Keratinocyte (primary cell): ENCODE data around the gene NTMT1.

DNA sequence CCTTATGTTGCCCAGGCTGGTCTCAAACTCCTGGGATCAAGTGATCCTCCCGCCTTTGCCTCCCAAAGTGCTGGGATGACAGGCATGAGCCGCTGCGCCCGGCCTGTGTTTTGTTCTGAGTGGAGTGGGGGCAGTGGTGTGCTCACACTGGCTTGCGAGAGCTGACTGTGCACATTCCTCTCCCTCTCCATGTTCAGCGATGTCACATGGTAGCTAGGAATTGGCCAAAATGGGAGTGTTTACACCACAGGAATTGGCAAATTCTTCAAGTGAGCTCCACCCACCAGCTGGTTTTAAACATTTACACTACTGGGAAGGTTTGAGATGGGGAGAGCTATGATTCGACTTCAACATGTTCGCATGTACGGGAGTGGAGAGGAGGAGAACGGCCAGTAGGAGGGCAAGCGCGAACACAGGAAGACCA lies 16.8 kb downstream of the IER5L start:
CAGE:
- cytosol, long polyA minus RNA: no peak
- cytosol, long polyA plus RNA: no peak
- long polyA plus RNA: no peak
- nucleus, long polyA minus RNA: no peak
- nucleus, long polyA plus RNA: no peak

DNA sequence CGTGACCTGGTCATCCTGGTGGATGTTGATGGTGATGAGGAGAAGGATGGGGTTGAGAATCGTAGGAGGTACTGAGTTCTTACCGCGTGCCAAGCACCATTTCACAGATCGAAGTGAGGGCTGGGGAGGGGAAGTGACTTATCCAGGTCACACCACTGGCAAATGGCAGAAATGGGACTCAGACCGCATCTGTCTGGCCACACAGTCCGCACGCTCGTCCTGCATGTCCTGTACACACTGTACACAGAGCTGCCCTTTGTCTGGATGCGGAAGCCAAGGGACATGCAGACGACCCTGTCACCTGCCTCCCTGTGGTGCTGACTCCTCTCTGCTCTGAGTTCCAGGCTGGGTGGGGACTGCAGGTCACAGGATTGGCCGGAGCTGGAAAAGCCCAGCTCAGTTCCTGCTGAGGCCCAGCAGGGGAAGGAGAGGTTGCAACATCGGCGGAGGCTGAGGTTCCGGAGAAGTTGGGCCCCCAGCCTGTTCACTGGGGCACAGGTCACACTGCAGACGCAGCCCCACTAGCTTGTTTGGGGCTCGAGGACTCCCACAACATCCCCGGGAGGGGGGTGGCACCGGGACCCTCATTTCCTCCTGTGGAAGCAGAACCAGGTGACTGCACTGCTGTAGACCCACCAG lies 165.7 kb upstream of the IER5L start:
CAGE:
- cytosol, long polyA minus RNA: no peak
- cytosol, long polyA plus RNA: no peak
- long polyA plus RNA: no peak
- nucleus, long polyA minus RNA: no peak
- nucleus, long polyA plus RNA: no peak

GRCh38 chr9:129382378-129382938 lies 204.4 kb upstream of the IER5L start:
CAGE:
- cytosol, long polyA minus RNA: no peak
- cytosol, long polyA plus RNA: no peak
- long polyA plus RNA: no peak
- nucleus, long polyA minus RNA: no peak
- nucleus, long polyA plus RNA: no peak

DNA sequence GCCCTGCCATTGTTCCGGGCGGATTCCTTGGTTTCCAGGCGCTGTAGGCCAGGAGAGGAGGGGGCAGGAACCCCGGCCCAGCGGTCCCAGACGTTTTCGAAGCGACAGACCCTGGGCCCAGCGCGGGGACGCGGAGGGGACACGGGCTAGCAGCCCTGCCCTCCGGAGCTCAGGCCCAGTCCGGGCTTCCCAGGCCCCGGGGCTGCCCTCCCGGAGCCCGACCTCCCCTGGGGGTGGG lies 206.9 kb downstream of the C9orf50 start:
CAGE:
- cytosol, long polyA minus RNA: no peak
- cytosol, long polyA plus RNA: no peak
- long polyA plus RNA: no peak
- nucleus, long polyA minus RNA: no peak
- nucleus, long polyA plus RNA: no peak

DNA sequence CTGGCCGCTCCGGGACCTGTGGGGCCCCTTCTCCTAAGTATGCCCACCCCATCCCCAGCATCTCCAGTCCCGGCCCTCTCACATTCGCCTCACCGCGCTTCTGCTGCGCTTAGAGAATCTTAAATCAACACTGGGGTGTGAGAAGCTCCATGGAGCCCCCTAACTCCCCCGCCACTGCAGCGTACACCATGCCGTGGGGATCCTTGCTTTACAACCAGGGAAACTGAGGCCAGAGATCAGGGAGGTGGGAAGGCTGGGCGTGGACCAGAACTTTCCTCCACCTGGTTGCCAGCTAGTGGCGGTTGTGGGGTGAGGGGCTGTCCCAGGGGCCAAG lies 161.3 kb downstream of the C9orf50 start:
CAGE:
- cytosol, long polyA minus RNA: no peak
- cytosol, long polyA plus RNA: no peak
- long polyA plus RNA: no peak
- nucleus, long polyA minus RNA: no peak
- nucleus, long polyA plus RNA: no peak

DNA sequence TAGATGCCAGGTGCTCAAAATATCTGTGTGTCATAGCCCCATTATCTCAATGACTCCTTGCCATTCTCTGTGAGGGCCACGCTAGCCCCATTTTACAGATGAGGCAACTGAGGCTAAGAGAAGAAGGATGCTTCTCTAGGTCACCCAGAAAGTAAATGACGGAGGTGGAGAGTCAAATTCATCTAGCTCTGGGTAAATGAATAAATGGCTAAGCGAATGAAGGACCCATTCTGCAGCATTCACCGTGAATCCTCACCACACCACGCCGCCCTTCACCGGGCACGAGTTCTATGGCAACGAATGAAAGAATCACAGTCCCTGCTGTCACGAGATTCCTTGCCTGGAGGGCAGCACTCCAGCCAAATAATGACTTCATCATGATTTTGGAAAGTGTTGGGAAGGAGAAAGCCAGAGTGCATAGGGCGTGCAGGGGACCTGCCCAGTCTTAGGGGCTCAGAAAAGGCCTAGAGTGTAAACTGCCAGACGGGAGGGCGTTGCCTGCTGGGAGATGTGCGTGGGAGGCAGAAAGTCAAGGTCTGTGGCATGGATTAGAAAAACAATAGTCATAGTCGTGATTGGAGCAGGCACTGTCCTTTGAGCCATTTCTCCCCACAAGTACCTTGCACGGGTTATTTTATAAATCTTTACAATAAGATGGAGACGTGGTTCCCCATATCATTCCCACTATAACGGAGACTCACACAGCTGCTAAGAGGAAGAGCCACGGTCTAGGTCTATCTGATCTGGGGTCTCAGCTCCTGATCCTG lies 147.1 kb downstream of the C9orf50 start:
CAGE:
- cytosol, long polyA minus RNA: no peak
- cytosol, long polyA plus RNA: no peak
- long polyA plus RNA: no peak
- nucleus, long polyA minus RNA: no peak
- nucleus, long polyA plus RNA: no peak

GRCh38 chr9:129480631-129481126 lies 140.2 kb downstream of the C9orf50 start:
CAGE:
- cytosol, long polyA minus RNA: no peak
- cytosol, long polyA plus RNA: no peak
- long polyA plus RNA: no peak
- nucleus, long polyA minus RNA: no peak
- nucleus, long polyA plus RNA: no peak

DNA sequence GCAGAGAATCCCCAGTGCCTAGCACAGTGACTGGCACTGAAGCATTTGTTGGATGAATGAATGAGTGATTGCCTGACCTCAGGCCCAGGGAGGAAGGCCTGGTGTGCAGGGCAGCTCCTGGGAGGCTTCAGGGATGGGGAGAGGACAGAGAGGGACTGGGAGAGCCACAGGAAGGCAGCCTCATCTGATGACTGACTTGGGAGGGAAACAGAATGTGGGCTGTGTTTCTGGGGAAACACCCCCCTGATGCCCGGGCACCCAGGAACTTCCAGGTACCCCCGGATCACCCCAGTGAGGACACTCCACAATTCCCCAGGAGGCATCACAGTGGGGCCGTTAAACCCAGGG lies 133.6 kb downstream of the C9orf50 start:
CAGE:
- cytosol, long polyA minus RNA: no peak
- cytosol, long polyA plus RNA: no peak
- long polyA plus RNA: no peak
- nucleus, long polyA minus RNA: no peak
- nucleus, long polyA plus RNA: no peak

DNA sequence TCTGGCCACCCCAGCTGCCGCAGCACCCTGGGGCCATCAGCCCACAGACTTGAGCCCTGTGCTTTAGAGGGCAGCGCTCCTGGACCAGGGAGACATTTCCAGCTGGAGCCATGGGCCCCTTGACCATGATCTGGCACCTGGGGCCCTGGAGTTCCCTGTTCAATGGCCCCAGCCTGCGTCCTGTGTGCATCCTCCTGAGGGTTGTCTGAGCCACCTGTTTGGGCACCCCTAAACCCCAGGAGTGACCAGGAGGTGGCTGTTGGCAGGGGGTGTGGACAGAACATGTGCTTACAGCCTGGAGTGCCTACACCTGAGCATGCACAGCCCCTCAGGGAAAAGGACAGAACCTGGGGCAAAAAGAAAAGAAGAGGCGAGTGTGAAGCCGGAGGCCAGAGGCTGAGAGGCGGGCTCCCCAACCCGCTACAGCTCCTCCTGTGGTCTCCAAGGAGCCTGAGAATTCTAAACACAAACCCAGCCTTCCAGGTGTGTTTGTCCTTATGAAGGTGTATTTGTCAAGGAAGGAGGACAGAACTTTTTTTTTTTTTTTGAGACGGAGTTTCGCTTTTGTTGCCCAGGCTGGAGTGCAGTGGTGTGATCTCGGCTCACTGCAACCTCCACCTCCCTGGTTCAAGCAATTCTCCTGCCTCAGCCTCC lies 126.6 kb downstream of the C9orf50 start:
CAGE:
- cytosol, long polyA minus RNA: no peak
- cytosol, long polyA plus RNA: no peak
- long polyA plus RNA: no peak
- nucleus, long polyA minus RNA: no peak
- nucleus, long polyA plus RNA: no peak

DNA sequence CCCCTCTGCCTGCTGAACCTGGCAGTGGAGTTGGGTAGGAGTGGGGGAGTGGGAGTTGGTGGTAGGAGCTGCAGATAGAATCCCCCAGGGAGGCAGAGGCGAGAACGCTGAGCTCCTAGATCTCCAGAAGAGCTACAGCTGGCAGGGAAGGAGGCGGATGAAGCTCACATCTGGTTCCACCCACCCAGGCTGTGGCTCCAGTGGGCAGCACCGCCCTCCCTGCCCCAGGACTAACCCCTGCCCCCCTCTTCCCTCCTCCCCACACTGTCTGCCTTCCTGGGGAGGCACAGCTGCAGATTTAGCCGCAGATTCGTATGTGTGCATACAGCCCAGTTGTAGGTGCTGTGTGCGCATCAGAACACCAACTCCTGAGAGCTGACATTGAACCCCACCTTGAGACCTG lies 34.2 kb downstream of the C9orf50 start:
CAGE:
- cytosol, long polyA minus RNA: no peak
- cytosol, long polyA plus RNA: no peak
- long polyA plus RNA: no peak
- nucleus, long polyA minus RNA: no peak
- nucleus, long polyA plus RNA: no peak

GRCh38 chr9:129625847-129626641 lies at the start of gene NTMT1:
NTMT1 (plus strand) TSS chr9:129626163.
CAGE:
- cytosol, long polyA minus RNA: start-site peak on the plus strand at chr9:129626162-129626183, 10 reads
- cytosol, long polyA plus RNA: no peak
- long polyA plus RNA: start-site peak on the plus strand at chr9:129626157-129626193, 89 and 76 reads in 2 replicates
- nucleus, long polyA minus RNA: no peak
- nucleus, long polyA plus RNA: start-site peak on the plus strand at chr9:129626157-129626193, 154 and 111 reads in 2 replicates

DNA sequence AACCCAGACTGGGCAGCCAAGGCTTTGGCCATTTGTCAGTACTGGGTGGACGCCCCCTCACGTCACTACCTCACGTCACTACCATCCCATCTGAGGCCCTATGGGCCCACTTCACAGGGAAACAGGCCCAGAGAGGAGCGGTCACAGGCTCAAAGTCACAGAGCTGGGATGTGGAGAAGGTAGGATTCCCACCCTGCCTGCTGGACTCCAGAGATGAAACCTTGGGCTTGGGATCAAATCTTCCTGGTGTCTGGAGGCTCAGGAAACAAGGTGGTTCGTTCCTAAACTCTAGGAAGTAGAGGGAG lies 33.1 kb downstream of the PRRX2 start:
CAGE:
- cytosol, long polyA minus RNA: no peak
- cytosol, long polyA plus RNA: no peak
- long polyA plus RNA: no peak
- nucleus, long polyA minus RNA: no peak
- nucleus, long polyA plus RNA: no peak

CAGE:
- cytosol, long polyA minus RNA: no peak
- cytosol, long polyA plus RNA: no peak
- long polyA plus RNA: no peak
- nucleus, long polyA minus RNA: no peak
- nucleus, long polyA plus RNA: no peak
These were observed 27.0 kb downstream of the PTGES start for GRCh38 chr9:129725918-129726121.

CAGE:
- cytosol, long polyA minus RNA: no peak
- cytosol, long polyA plus RNA: no peak
- long polyA plus RNA: no peak
- nucleus, long polyA minus RNA: no peak
- nucleus, long polyA plus RNA: no peak
These were observed 6.7 kb downstream of the TOR1B start for GRCh38 chr9:129809411-129810262.

DNA sequence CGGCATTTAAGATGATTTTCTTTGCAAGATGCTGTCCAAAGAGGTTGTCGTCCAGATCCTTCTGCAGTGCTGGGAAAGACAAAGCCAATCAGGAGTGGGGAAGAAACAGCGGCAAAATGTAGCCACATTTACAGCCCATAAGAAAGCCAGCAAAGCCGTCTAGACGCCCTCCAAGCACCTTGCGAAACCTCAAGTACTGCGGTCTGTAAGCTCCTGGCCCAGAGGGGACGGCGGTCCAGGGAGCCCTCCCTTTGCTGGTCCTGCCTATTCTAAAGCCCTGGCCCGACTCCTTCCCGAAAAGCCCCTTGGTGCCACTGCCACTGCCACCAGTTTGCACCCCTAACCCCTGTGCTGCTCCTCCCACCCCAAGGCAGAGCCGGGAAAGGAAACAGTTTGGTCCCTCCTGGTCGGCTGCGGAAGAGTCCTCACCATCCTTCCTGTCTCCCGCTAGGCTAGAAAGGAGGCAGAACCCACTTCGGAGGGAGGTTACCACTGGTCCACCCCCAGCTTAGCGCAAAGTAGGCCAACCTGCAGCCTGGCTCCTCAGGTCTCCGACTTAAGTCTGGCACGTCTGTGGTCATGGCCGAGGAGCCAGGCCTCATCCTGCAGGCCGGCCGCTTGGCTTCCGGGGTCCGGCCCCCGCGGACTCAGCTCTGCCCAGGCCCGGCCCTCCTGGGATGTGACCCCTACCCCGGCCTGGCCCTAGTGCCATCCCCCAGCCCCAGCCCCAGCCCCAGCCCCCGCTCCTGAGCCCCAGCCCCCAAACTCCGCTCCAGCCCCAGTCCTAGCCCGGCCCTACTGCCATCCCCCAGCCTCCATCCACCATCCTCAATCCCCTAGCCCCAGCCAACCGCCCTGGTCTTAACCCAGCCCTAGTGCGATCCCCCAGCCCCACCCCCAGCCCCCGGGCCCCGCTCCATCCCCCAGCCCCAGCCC lies 890 bp downstream of the TOR1A start:
CAGE:
- cytosol, long polyA minus RNA: no peak
- cytosol, long polyA plus RNA: no peak
- long polyA plus RNA: no peak
- nucleus, long polyA minus RNA: no peak
- nucleus, long polyA plus RNA: no peak

GRCh38 chr9:129858067-129858961 lies 23.1 kb downstream of the USP20 start:
CAGE:
- cytosol, long polyA minus RNA: no peak
- cytosol, long polyA plus RNA: no peak
- long polyA plus RNA: no peak
- nucleus, long polyA minus RNA: no peak
- nucleus, long polyA plus RNA: no peak

DNA sequence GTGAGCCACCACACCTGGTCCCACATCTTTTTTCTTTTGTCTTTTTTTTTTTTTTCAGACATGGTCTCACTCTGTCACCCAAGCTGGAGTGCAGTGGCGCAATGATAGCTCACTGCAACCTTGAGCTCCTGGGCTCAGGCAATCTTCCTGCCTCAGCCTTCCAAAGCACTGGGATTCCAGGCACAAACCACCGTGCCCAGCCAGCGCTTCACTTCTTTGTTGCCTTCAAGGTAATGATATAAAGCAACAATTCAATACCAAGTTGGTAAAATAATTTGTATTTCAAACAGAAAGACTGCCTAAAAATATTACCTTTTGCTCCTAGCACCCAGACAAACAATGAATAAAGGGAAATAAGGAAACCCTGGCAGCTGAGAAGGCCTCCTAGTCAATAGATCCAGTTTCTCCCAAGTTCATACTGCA lies 78.9 kb downstream of the USP20 start:
CAGE:
- cytosol, long polyA minus RNA: no peak
- cytosol, long polyA plus RNA: no peak
- long polyA plus RNA: no peak
- nucleus, long polyA minus RNA: no peak
- nucleus, long polyA plus RNA: no peak

CAGE:
- cytosol, long polyA minus RNA: no peak
- cytosol, long polyA plus RNA: no peak
- long polyA plus RNA: no peak
- nucleus, long polyA minus RNA: no peak
- nucleus, long polyA plus RNA: no peak
These were observed 81.1 kb downstream of the FNBP1 start for GRCh38 chr9:129961919-129962213.

CAGE:
- cytosol, long polyA minus RNA: no peak
- cytosol, long polyA plus RNA: no peak
- long polyA plus RNA: no peak
- nucleus, long polyA minus RNA: no peak
- nucleus, long polyA plus RNA: no peak
These were observed 80.0 kb downstream of the FNBP1 start for GRCh38 chr9:129962686-129963720.

DNA sequence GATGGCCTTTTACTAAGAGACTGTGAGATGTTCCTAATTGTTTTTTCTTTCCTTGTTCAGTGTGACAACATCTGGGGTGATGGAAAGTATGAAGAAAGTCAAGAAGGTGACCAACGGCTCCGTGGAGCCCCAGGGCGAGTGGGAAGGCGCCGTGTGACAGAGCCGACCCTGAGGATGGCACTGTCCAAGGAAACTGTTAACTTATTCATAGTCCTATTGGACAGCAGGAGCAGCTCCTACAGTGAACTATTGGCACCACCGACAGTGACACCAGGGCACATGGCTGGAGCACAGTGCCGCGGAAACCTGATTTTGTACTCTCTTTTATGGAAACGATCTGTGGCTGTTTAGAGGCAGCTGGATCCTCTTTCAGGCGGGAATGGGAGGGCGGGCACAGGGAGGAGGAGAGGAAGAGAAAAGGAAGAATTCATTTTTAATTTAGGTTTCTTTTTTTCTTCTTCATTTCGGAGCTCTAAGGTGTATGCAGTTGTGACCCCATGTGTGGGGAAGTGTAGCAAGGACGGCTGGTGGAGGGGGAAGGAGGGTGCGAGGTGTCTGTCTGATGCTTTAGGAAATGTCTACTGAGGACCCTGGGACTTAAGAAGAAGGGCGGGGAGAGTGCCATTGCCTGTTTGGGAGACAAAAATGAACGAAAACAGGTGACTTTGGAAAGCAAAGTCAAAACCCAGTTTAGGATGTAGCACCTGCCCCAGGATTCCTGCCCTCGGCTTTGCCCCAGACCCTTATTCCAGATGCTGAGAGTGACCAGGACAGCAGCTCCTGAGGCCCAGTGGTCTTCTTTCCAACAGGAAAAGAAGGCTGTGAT lies 37.0 kb upstream of the NCS1 start:
CAGE:
- cytosol, long polyA minus RNA: start-site peak on the plus strand centred at position 407 of the sequence, 30 bp wide, 10 reads
- cytosol, long polyA plus RNA: no peak
- long polyA plus RNA: no peak
- nucleus, long polyA minus RNA: no peak
- nucleus, long polyA plus RNA: no peak